Kidney epithelial cell (primary cell): ENCODE measurements around a stretch of chr22.

GRCh38 chr22:34236540-34236870 is 316.2 kb upstream of the LARGE1 start:
- RAMPAGE, long total RNA, result no peak
- RRBS, result no CpG with 5 or more reads among the region's 3 CpGs

- RAMPAGE, long total RNA, result no peak
- RRBS, result 4% methylated on average over 3 of the region's 20 CpGs
Observed at GRCh38 chr22:35299953-35300363, 264 bp downstream of the TOM1 start.

DNA sequence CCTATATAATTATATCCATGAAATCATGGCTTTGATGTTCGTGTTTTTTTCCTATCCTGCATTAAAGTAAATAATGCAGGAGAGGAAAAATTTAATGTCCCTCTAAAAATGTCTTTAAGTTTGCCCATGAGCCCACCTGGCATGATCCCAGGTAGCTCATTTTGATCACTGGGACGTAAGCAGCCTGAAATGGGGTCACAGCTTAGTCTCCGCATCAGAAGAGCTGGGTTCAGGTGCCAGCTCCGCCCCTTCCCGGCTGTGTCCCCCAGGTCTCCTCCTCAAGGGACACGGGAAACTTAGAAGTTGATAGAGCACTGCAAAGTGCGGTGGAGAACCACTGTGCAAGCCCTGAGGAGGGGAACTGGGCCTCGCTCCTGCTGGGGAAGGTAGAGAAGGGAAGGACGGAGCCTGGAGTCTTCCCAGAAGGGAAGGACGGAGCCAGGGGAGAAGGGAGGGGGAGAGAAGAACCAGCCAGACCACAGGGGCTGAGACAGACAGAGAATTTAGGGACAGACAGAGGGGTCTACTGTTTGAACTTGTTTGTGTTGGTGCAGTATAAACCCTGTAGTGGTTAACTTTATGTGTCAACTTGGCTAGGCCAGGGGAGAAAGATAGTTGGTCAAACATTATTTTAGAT is 7.7 kb downstream of the TOM1 start:
- RAMPAGE, long total RNA, result no peak
- RRBS, result no CpG with 5 or more reads among the region's 10 CpGs

DNA sequence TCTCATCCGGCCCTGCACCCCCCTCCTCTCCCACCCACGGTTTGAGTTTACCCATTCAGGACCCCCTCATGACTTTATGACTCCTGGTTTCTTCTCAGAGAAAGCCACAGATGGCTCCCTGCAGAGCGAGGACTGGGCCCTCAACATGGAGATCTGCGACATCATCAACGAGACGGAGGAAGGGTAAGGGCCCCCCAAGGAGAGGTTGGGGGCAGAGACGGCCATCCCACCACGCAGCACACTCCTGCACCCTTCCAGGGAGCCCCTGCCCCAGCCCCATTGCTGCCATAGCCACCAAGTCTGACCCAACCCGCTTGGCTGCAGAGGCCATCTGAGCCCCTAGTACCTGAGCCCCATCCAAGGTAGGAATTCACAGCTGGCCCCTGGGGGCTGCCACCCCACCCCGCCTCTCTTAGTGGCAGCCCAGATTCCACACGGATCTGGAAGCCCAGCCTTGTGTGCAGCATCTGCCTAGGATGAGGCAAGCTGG is 18.1 kb downstream of the TOM1 start:
- RAMPAGE, long total RNA, result no peak
- RRBS, result no CpG with 5 or more reads among the region's 11 CpGs

DNA sequence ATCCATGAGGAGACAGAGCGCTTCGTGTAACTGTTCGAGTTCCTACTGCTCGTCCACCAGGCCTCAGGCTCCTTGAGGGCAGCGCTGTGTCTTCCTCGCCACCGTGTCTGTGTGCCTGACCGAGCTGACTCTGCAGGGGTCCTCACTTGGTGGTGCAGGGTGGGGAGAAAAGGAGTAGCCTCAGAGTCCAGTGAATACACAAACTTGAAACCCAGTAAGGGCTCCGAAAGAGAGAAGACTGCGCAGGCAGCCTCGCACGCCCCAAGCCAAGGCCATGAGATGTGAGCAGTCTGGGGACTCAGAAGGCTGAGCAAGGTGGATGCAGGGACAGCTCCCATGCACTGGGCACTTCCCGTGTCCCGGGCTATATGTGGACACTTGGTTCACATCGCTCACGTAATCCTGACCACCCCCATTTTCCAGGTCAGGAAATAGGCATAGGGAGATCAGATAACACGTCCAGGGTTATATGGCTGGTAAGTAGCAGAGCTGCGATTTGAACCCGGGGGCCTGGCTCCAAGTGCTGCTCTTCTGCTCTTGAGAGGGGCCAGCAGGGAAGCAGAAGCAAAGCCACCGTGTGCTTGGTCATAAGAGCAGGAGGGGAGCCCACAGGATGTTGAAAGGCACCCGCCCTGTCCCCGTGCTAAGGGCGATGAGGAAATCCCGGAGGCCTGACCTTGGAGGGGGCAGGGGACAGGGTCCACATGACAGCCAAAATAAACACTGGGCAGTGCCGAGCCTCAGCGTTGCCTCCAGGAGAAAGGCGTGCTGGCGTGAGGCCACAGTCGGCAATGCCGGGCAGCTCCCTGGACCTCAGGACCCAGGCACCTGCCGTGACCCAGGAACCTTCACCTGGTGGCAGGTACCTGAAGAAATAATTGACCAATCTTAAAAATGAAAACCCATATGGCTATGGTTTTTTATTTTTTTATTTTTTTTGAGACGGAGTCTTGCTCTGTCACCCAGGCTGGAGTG is 28.6 kb downstream of the TOM1 start:
- RAMPAGE, long total RNA, result no peak
- RRBS, result no CpG with 5 or more reads among the region's 32 CpGs

DNA sequence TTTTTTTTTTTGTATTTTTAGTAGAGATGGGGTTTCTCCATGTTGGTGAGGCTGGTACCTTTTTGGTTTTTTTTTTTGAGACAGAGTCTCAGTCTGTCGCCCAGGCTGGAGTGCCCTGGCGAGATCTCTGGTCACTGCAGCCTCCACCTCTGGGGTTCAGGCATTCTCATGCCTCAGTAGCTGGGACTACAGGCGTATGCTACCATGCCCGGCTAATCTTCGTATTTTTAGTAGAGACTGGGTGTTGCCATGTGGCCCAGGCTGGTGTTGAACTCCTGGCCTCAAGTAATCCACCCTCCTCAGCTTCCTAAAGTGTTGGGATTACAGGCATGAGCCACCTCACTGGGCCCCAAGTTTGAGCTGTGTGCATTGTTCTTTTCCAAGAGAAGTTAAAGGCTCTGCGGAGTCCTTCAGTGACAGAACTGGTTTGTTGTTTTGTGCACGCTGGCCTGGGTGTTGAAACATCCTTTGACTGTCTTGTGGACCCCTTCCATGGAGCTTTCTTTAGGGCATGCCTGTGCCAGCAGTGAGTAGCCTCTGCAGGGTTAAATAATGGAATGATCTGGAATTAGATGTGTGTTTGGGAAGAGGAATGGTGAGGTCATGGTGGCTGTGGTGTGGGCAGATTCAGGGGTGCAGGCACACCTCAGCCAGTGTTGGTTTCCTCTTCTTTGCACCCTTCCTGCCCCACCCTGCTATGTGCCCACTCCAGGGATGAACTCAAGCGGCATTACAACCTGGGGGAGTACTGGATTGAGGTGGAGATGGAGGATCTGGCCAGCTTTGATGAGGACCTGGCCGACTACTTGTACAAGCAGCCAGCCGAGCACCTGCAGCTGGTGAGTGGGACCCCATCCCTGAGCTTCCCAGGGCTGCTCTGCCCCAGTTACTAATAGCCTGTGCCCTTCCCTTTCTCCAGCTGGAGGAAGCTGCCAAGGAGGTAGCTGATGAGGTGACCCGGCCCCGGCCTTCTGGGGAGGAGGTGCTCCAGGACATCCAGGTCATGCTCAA is 2.9 kb downstream of the MCM5 start:
- RAMPAGE, long total RNA, result no peak
- RRBS, result no CpG with 5 or more reads among the region's 12 CpGs

DNA sequence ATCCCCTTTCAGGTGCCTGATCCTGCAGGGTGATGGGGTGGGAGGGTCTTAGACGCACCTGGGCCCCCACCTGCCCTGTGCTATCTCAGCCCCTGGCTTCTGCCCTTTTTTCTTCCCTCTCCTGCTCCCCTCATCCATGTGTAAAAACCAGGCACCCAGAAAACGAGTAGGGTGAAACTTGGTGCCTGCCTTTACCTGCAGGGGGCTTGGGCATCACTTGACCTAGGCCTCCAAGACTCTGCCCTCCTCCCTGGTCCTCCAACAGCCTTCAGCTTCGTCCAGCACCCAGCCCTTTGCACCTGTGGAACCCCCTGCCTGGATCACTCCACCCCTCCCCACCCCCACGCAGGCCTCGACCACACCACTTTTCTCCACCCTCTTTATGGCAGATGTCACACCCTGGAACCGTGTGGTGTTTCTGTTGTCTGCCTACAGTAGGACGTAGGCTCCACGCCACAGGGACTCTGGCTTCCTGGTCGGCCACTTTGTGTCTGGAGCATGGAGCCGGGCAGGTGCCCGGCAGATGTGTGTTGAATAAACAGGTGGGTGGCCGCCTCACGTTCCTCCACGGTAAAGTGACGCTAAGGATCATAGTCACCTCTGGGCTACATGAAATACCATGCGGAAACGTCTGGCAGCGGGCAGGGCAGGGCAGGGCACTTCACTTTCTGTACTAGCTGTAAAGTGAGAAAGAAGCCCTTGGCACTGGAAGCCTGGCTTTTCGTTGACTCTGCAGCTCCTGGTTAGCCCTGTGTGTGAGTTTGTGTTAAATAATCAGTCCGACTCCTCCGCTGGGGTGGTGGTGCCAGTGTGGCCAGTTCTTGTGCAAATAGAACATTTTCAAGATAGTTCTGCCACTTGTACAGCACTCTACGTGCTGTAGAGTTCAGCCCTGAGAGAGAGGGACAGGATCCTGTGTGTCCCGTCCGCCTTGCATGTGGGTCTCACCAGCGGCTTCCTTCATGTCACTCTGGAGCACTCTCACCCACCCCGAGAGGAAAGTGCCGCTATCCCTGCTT is 52.3 kb downstream of the MCM5 start:
- RAMPAGE, long total RNA, result no peak
- RRBS, result no CpG with 5 or more reads among the region's 27 CpGs

- RAMPAGE, long total RNA, result no peak
- RRBS, result no CpG with 5 or more reads among the region's 12 CpGs
Observed at GRCh38 chr22:35552211-35552801, 11.7 kb downstream of the RASD2 start.

- RAMPAGE, long total RNA, result no peak
- RRBS, result 94% methylated on average over 4 of the region's 15 CpGs
Observed at GRCh38 chr22:35606738-35607654, 10.1 kb downstream of the MB start.

GRCh38 chr22:35610632-35611362 is 6.3 kb downstream of the MB start:
- RAMPAGE, long total RNA, result no peak
- RRBS, result no CpG with 5 or more reads among the region's 11 CpGs

GRCh38 chr22:35611559-35612464 is 5.3 kb downstream of the MB start:
- RAMPAGE, long total RNA, result no peak
- RRBS, result no CpG with 5 or more reads among the region's 7 CpGs

DNA sequence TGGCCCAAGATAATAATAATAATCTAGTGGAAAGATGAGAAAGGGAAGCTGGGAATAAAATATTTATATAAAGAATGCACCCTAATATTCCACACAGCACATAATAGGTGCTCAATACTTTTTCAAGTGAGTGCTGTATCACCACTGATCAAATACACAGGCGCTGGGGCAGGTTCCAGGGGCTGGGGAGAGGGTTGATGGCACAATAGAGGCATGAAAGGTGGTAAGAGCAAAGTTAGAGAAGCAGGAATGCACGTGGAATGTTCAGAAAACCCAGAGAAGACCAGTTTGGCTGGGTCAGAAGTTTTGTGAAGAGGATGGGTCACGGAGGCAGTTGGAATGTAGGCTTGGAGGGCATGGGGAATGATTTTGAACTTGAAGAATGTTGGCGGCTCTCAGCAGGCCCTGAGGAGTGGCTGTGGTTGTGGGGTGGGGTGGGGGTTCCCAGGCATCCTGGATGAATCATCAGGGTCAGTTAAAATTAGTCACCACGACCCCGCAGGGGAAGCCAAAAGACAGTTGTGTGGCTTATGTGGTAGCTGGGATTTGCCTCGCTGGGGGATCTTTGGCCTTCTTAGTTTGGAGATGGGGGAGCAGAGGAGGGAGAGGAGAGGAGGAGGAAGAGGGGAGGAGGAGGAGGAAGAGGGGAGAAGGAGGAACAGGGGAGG is 12.6 kb upstream of the MB start:
- RAMPAGE, long total RNA, result no peak
- RRBS, result no CpG with 5 or more reads among the region's 7 CpGs

- RAMPAGE, long total RNA, result no peak
- RRBS, result no CpG with 5 or more reads among the region's 3 CpGs
Observed at GRCh38 chr22:35649293-35649504, 953 bp downstream of the APOL6 start.

- RAMPAGE, long total RNA, result no peak
- RRBS, result no CpG with 5 or more reads among the region's 3 CpGs
Observed at GRCh38 chr22:35919808-35920237, 108.8 kb downstream of the RBFOX2 start.

DNA sequence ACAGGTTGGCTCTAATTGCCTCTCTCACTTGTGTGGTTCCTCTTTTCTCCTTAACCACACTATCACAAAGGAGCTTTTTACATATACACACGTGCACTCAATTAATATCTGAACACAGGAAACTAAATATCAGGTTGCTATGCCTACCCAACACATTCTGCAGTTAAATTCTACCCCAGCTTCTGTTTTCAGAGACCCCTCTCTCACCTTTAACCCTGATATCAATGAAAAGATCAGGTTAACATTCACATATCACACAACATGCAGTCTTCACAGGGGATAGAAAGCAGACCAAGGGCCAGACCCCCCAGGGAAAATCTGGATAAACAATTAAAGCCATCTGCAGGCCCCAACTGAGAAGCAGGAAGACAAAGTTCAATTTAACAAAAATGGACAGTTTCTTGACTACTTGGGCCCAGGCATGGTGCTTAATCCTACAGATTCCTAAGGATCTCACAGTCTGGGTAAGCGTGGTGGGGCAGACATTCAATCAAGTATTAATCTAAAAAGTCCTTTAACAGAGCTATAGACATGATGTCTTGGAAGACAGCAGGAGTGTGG is 10.8 kb downstream of the RBFOX2 start:
- RAMPAGE, long total RNA, result no peak
- RRBS, result no CpG with 5 or more reads among the region's 2 CpGs

DNA sequence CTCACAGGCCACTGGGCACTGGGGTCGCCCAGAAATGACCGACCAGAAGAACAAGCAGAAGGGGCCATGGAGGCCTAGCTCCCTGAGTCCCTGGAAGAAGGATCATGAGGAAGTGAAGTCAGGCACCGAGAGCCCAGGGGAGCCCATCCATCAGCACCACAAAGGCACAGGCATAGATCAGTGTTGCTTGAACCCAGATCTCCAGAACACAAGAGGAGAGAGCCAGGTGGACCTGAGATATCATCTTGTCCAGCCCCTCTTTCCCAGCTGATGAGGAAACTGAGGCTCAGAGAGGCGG is 21.2 kb downstream of the APOL3 start:
- RAMPAGE, long total RNA, result no peak
- RRBS, result no CpG with 5 or more reads among the region's 4 CpGs

DNA sequence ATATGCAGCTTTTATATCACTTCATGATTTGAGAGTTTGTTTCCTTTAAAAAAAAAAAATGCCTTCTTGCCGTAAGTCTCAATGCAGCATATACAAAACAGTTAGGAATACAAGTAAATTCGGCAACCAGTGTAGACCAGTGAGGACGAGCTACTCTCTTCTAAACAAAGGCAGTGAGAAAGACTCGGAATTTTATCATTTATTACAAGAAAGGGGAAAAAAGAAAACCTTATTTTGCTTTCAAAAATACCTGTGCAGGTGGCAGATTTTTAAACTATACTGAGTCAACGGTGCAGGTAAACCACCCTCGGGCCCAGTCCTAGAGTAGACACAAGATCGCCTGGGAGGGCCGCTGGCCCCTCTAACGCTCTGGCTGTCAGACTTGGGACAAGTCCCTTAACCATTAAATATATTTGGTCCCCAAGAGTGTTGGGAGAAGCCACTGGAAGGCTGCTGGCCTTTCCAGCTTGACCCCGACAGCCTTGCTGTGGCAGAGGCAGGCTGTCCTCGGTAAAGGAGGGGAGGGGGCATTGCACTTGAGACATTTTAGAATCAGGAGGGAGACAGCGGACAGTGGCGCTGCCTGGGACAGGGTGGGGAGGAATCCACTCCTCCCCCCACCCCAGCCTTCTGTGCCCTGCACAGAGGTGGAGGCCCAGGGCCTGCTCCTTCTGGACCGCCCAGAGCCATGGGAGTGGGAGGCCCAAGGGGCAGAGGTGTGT is 28.7 kb downstream of the APOL1 start:
- RAMPAGE, long total RNA, result no peak
- RRBS, result no CpG with 5 or more reads among the region's 14 CpGs

DNA sequence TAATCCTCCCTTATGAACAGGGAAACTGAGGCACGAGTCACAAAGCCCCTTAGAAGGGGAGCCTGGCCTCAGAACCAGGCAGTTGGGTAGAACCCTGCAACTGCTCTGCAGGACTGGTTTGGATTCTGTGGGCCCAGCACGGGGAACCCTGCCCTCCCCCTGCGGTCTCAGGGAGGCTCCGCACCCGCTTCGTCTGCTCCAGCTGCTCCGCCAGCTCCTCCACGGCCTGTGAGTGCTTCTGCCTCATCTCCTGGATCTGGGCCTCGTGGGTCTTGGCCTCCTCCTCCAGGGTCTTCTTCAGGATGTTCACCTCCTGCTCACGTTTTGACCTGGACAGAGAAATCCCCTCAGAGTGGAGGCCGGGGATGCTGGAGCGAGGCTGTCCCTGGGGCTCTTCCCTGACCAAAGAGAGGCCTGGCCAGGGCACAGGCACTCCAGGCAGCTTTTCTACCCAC is 41.8 kb downstream of the APOL1 start:
- RAMPAGE, long total RNA, result no peak
- RRBS, result 93% methylated on average over 2 of the region's 12 CpGs

- RAMPAGE, long total RNA, result no peak
- RRBS, result no CpG with 5 or more reads among the region's 20 CpGs
Observed at GRCh38 chr22:36306505-36307252, 53.7 kb downstream of the APOL1 start.

DNA sequence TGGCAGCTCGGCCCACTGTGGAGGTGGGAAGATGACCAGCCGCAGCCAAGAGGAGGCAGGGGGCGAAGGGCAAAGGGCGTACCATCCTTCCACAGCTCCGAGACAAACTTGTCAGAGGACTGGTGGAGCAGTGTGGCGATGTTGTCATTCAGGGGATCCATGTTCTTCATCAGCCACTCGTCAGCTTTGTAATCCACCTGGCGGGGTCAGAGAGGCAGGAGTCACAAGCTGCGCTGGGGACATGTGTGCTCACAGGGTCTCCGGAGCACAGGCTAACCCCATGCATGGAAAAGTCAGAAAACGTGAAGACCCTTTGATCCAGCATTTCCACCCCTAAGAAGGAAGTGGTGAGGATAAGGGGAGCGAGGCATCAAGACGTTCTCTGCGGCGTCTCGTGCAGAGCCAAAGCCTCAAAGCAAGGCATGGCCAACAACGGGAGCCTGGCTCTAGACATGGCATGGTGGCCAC is 56.3 kb downstream of the APOL1 start:
- RAMPAGE, long total RNA, result no peak
- RRBS, result no CpG with 5 or more reads among the region's 17 CpGs